ENCODE data around the genes PLEKHF1 and LRP3.

- PRO-cap: no peak
Observed at GRCh38 chr19:29211589-29212889, 912 bp downstream of the UQCRFS1 start.

GRCh38 chr19:29247729-29248296 lies 34.9 kb upstream of the UQCRFS1 start:
- PRO-cap: no peak

GRCh38 chr19:29664567-29665777 lies at the start of gene PLEKHF1:
TSS of gene PLEKHF1 (plus strand) at chr19:29665461.
- PRO-cap: bidirectional peak, plus-strand start at chr19:29665469, minus-strand start at chr19:29665313

- PRO-cap: bidirectional peak, plus-strand start at chr19:29666975, minus-strand start at chr19:29666852
Observed at GRCh38 chr19:29666797-29667401, 1.6 kb downstream of the PLEKHF1 start.

GRCh38 chr19:29671193-29672229 lies 6.2 kb downstream of the PLEKHF1 start:
- PRO-cap: no peak

DNA sequence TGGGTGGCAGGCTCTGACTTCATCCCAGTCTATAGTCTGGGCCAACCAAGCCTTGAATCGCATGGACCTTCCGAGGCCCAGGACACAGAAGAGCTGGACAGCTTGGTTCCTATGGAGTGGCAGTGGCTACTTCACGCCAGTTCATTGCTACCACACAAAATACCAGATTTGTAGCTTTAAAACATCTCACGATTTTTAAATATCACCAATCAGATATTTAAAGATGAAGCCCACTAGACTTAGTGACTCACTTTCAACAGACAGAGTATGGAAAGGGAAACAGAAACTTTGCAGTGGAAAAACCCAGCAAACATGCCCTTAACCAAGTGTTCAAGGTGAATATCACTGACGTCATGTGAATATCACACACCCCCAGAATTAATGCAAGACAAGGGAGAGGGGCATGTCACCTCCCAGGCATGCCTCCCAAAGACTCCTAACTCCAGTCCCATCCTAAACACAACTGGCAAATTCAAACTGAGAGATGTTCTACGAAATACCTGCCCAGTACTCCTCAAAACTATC lies 10.2 kb downstream of the C19orf12 start:
- PRO-cap: no peak

GRCh38 chr19:29723916-29724750 lies 9.1 kb upstream of the C19orf12 start:
- PRO-cap: no peak

DNA sequence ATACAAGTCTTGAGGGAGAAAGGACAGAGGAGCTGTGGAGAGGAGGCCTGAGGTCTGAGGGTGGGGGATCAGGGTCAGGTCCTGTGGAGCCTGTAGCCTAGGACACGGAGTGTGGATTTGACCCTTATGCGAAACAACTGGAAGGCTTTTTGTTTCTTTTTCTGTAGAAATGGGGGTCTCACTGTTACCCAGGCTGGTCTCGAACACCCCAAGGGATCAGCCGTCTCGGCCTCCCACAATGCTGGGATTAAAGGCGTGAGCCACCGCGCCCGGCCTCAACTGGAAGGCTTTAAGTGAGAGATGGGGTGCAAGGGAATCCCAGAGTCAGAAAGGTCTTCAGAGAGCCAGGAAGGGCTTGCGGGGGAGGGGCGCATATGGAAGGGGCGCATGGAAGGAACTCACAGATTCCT lies 933 bp upstream of the CCNE1 start:
- PRO-cap: no peak

GRCh38 chr19:29844623-29845509 lies 33.1 kb downstream of the CCNE1 start:
- PRO-cap: unidirectional peak, plus-strand start at chr19:29845155; unidirectional peak, plus-strand start at chr19:29845227; unidirectional peak, plus-strand start at chr19:29845300; bidirectional peak, plus-strand start at chr19:29845337, minus-strand start at chr19:29845337

DNA sequence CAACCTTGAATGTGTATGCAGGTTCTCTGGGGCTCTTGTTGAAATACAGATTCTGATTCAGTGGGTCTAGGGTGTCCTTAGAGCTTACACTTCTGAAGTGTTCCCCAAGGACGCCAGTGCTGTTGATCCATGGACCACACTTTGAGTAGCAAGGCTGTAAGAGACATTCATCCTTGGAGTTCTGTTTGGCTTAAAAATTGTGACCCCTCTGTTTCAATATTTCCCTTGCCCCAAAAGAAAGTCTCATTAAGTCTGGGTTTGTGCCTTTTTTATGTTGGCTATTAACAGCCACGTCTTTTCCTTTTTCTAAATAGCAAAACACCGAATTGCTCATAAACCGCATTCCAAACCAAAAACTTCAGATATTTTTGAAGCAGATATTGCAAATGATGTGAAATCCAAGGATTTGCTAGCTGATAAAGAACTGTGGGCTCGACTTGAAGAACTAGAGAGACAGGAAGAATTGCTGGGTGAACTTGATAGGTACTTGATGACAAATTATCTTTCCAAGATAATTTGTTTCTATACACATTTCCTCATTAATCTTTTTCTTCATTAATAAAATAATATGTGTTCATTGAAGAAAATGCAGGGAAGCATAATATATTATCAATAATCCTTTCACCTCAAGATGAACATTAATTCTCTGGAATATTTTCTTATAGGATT lies 65.3 kb downstream of the URI1 start:
- PRO-cap: no peak

- PRO-cap: no peak
Observed at GRCh38 chr19:30696395-30696929, 324.3 kb downstream of the ZNF536 start.

- PRO-cap: no peak
Observed at GRCh38 chr19:31277349-31278400, 71.6 kb downstream of the TSHZ3 start.

DNA sequence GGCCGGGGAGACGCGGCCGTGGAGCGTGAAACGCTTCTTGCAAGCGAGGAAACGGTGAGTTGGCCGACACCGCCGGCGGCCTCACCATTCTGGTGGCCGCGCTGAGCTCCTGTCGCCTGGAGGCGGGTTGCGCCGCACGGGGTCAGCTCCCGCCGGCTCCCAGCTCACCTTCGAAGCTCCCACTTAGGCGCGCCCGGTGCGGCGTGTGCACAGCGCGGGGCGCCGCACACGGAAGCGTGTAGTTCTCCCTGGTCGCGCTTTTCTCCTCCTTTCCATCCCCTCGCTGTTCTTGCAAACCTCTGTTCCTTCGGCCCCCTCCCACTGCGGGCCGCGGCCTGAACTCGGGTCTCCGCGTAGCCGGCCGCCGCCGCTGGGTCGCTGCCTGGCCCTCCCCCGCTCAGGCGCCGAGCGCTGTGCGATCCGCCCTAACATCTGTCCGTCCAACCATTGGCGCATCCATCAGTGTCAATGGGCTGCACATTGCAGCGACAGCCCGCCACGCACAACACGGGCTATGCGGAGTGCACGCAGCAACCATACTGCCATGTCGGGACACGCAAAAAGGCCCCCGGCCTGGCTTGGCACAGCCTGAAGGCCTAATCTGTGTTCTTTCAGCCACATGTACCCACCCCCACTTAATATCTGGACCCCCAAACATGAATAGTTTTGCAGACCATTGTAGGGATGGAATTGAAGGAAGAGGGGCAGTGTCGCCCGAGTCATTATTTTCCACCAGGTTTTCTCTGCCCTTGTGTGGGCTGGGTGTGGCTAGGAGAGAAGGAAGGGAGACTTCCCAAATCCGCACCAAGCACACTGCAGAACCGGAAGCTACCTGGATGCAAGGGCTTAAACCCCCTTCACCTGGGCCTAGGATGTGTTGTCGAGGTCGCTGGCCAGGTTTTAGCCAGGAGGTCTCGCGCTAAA lies 2.6 kb upstream of the TSHZ3 start:
- PRO-cap: no peak

- PRO-cap: no peak
Observed at GRCh38 chr19:31356879-31357308, 7.7 kb upstream of the TSHZ3 start.

DNA sequence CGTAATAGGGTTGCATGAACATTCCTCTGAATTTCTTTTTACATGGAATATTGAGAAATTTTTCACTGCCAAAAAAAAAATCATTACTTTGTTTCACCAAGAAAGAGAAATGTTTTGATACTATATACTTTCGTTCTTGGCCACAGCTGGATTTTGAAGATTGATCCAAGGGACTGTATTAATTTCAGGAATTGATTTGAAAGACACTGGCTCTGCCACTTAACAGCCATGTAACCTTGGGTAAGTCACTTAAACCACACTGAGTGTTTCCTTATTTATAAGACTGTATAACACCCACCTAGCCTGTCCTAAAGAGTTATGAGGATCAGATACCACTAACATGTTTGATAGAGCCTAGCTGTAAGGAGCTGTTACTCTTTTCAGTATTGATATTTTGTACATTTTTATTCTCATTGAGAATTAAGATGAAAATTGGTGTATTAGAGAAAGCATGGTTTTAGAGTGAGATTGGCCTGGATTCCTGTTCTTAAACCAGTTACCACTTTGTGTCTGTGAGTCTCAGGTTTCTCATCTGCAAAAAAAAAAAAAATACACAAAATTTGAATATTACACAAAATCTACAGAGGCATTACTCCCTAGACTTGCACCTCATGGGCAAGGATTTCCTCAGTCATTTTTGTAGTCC lies 1.8 kb downstream of the ZNF507 start:
- PRO-cap: no peak

DNA sequence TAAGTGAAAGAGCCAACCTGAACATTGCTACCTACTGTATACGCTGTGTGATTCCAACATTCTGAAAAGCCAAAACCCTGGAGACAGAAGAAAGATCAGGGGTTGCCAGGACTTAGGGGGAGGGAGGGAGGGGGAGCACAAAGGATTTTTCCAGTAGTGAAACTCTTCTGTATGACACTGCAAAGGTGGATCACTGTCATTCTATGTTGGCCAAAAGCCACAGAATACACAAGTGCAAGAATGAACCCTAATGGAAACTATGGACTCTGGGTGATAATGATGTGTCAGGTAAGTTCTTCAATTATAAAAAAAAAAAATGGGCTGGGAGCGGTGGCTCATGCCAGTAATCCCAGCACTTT lies 36.9 kb downstream of the FAAP24 start:
- PRO-cap: no peak

DNA sequence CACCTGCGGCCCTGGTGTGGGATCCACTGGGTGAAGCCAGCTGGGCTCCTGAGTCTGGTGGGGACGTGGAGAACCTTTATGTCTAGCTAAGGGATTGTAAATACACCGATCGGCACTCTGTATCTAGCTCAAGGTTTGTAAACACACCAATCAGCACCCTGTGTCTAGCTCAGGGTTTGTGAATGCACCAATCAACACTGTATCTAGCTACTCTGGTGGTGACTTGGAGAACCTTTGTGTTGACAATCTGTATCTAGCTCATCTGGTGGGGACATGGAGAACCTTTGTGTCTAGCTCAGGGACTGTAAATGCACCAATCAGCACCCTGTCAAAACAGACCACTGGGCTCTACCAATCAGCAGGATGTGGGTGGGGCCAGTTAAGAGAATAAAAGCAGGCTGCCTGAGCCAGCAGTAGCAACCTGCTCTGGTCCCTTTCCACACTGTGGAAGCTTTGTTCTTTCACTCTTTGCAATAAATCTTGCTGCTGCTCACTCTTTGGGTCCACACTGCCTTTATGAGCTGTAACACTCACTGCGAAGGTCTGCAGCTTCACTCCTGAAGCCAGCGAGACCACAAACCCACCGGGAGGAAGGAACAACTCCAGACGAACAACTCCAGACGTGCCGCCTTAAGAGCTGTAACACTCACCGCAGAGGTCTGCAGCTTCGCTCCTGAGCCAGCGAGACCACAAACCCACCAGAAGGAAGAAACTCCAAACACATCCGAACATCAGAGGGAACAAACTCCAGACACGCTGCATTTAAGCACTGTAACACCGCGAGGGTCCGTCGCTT lies 27.5 kb downstream of the RHPN2 start:
- PRO-cap: no peak

- PRO-cap: no peak
Observed at GRCh38 chr19:33039055-33039206, 25.8 kb downstream of the RHPN2 start.

DNA sequence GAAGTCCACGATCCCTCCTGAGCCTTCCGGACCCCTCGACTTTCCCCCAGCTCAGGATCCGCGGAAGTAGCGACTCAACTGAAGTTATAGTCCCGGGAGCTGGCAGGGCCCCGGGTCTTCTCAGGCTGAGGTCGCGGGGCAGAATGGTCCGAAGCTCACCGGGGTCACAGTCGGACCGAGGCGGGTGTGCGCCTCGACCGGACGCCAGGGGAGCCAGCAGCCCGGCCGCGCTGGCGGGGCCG lies 17.7 kb upstream of the LRP3 start:
- PRO-cap: no peak

DNA sequence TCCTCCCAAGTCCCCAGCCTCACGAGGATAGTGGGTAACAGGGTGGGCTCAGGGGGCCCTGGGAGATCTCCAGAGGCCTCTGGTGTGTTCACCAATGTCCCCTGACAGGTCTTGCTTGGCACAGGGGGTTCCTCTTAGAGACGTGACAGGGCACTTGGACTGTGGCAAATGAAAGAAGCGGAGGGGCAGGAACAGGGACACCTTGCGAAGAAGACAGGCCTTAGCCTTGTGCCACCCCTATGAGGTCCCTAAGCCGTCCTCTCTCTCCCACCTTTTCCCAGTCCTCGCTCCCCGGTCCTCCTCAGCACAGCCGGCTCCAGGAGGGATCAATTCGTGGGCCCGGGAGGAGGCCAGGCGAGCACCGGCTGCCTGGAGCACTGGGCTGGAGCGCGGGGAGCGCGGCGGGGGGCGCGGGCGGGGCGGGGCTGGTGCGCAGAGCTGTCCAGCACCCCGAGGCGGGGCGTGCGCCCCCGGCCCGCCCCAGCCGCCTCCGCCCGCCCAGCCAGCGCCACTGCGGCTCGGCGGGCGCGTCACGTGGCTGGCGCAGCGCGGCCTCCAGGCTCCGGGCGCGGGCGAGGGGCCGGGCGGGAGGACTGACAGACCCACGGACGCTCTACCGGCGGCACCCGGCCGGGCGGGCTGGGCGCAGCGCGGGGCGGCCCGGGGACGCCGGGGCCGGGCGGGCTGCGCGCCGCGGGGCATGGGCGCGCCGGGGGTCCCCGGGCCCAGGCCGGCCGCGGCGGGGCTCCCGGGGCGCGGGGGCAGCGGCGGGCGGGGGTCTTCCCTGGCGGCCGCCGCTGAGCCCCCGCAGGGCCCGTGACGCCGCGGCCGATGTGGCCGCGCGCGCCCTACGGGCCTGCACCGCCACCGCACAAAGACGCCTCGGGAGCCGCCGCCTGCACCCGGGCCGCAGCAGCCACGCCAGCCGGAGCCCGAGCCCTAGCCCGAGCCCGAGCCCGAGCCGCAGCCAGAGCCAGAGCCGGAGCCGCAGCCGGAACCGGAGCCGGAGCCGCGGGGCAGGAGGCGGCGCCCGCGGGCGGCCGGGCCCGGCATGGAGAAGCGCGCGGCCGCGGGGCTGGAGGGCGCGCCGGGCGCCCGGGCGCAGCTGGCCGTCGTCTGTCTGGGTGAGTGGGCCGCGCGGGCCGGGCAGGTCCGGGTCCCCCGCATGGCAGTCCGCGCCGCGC lies at the start of gene LRP3:
Gene LRP3 (plus strand): TSS at position 596 of the 1,184 bp plus-strand sequence.
- PRO-cap: no peak

Measured in Metastatic Pancreatic Carcinoma in the Ovary (tissue), 1 donor.